Skeletal muscle tissue (tissue), 7 donors: Measurements from ENCODE around the gene CDK5R1.

DNA sequence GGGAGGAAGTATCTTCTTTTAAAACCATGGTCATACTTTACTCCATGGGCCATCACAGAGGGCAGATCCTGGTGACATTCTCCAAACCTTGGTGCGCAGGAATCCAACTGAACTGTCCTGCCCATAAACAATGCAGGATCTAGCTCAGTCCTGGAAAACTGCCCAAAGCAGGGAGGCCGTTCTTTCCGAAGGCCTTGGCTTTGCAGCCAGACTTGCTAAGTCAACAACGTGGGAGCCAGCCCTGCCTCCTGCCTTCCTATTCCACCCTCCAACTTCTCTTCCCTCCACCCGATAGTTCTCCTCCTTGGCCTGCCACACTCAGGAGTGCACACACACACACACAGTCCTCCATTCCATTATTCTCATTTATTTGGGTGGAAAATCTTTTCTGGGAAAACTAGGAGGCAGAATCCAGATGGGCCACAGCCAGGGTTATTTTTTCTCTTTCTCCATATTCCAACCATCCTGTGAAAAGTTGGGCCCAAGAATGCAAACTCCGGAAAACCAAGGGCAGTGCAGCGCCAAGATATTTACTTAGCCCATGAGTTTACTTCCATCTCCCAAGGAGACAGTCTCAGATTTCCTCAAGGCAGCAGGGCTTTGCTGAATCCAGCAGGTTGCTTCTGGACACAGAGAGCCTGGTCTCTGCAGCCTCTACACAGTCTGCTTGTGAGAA lies 15.9 kb downstream of the COPRS start:
- PRO-cap, 3 experiments, result no peak in any of the 3 experiments
- RAMPAGE, long total RNA, result no peak
- RRBS, 2 experiments, result no CpG with 5 or more reads among the region's 7 CpGs

- PRO-cap, 3 experiments, result no peak in any of the 3 experiments
- RAMPAGE, long total RNA, result no peak
- RRBS, 2 experiments, result 22 to 23% methylated on average over 20 to 25 of the region's 84 CpGs
These were observed 15.5 kb upstream of the UTP6 start for GRCh38 chr17:31916669-31917736.

DNA sequence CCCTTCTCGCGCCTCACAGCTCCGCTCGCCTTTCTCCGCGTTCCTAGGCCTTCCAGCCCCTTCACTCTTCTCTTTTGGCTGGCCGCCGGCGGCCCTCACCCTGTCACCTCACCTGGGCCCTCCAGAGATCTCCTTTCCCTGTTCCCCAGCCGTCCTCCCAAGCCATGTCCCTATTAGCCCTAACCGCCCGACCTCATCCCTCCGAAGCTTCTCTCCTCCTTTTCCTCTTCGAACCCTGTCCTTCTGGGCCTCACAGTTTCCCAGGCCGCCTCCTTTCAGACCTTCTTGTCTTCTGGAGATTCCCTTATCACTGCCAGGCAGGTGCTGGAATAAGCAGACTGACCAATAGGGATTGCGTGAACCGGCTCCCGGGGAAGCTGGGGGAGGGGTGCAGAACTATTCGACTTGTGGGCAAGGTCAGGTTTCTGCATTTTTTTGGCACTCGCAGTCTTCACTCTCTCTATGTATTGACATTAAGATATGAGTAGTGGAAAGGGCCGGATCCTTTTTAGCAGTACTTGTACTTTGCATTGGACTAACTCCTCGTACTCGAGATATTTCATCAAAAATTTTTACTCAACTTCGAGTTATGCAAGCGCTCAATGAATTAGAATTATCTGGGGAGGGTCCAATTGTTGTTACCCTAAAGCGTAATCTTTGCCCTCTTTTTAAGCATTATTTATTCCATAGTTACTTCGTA lies 681 bp downstream of the RHOT1 start:
- PRO-cap, 3 experiments, result peak in 1 of 3 experiments; most common plus-strand start position 473 of the sequence (in 1); most common minus-strand start position 294 of the sequence (in 1)
- RAMPAGE, long total RNA, result no peak
- RRBS, 2 experiments, result 1 to 2% methylated on average over 9 of the region's 27 CpGs

GRCh38 chr17:32152132-32152615 lies 9.9 kb downstream of the RHOT1 start:
- PRO-cap, 3 experiments, result no peak in any of the 3 experiments
- RAMPAGE, long total RNA, result no peak
- RRBS, 2 experiments, result no CpG with 5 or more reads among the region's 3 CpGs

DNA sequence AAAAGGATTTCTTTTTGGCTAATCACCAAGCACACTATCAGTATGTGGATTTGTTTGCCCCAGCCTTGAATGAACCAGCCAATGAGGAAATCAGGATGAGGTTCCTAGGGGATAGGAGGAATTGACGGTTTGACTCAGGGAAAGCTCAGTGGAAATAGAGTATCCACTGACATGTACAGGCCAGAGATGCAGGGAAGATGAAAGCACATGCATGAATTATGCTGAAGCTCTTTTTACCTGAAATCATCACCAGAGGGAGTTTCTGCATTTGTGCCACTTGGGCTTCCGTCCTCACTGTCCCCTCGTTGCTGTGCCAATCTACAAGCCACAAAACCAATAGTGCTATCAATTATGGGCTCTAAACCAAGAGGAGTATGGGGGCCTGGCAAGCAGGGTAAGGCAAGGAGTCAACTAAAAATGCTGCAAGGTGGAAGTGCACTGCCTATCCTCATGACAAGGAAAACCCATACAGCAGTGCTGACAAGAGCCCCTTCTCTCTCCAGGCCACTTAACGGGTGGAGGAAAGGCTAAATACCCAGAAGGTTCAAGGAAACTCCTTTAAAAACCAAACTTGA lies 919 bp downstream of the C17orf75 start:
- PRO-cap, 3 experiments, result no peak in any of the 3 experiments
- RAMPAGE, long total RNA, result no peak
- RRBS, 2 experiments, result no CpG with 5 or more reads among the region's 4 CpGs

GRCh38 chr17:32486362-32487191 lies at the start of gene CDK5R1:
CDK5R1 (plus strand) TSS chr17:32486993.
- PRO-cap, 3 experiments, result peak in 3 of 3 experiments; most common plus-strand start chr17:32486604 (in 3); most common minus-strand start chr17:32486458 (in 3)
- RAMPAGE, long total RNA, result no peak
- RRBS, 2 experiments, result 2% methylated on average over 67 to 72 of the region's 145 CpGs

DNA sequence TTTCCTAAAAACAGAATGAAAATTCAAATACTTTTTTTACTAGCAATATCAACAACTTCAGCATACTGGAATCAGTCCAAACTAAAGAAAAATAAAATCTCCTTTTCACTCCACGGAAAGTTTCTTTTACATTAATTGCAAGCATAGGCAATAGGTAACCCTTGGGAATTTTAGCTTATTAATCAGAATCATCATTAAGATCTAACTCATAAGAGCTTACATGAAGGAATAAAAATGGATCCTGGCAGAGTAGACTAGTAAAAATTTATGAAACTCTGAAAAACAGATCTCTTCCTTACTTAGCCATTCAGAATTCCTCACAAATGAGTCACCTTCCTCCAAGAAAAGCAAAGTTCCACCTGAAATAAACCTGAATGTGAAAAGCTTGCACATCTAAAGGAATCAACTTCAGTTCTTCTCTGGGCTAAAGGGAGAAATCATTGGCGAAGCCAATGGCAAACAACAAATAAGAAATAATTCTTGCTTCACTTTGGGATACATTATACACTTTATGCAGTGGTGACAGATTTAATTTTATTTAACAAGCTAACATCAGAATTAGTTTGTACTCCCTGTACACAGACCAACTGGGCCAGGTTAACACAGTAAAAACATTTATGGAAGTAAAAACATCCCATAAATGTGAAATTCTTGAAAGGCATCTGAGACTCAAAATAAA lies 22.7 kb downstream of the MYO1D start:
- PRO-cap, 3 experiments, result no peak in any of the 3 experiments
- RAMPAGE, long total RNA, result no peak
- RRBS, 2 experiments, result no CpG with 5 or more reads among the region's 2 CpGs

DNA sequence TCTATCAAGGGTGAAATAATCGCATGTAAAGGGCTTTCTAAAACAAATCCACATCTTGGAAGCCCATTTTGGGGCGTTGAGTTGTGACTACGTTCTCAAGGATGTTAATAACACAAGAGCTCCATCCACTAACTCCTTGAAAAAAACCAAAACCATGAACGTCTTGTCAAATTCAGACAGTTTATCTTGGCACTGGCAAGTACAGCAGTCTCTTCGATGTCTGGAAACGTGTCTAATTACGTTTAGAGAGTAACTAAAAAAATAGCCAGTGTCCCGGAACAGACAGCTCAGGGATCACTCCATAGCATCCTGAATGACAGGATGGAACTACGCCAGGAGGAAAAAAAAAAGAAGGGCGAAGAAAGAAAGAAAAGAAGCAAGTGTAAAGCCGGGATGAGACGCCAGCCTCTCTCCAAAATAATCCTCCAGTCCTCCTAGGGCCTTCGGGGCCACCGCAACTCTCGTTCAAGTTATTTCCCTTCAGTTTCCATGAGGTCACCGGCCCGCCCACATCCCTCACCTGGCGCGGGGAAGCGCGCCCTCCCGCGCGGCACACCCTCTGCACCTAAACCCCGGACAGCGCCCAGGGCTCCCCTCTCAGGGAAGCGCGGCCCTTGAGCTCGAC lies 877 bp downstream of the MYO1D start:
- PRO-cap, 3 experiments, result no peak in any of the 3 experiments
- RAMPAGE, long total RNA, result no peak
- RRBS, 2 experiments, result 1 to 2% methylated on average over 13 of the region's 29 CpGs

- PRO-cap, 3 experiments, result no peak in any of the 3 experiments
- RAMPAGE, long total RNA, result no peak
- RRBS, 2 experiments, result no CpG with 5 or more reads among the region's 14 CpGs
These were observed 1.2 kb downstream of the TMEM98 start for GRCh38 chr17:32928936-32929727.

DNA sequence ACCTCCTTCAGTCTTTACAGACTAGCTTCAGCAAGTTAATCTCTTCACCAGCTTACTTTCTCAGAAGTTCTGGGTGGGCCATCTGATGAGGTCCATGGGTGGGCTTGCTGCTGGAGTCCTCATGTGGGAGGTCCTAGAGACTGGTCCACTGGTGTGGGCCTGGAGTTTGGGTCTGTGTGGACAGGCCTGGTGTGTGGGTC lies 254.0 kb upstream of the CCL2 start:
- PRO-cap, 3 experiments, result no peak in any of the 3 experiments
- RAMPAGE, long total RNA, result no peak

- PRO-cap, 3 experiments, result no peak in any of the 3 experiments
- RAMPAGE, long total RNA, result no peak
- RRBS, 2 experiments, result 4 to 5% methylated on average over 12 of the region's 51 CpGs
These were observed 98.3 kb upstream of the CCL2 start for GRCh38 chr17:34156439-34157437.

DNA sequence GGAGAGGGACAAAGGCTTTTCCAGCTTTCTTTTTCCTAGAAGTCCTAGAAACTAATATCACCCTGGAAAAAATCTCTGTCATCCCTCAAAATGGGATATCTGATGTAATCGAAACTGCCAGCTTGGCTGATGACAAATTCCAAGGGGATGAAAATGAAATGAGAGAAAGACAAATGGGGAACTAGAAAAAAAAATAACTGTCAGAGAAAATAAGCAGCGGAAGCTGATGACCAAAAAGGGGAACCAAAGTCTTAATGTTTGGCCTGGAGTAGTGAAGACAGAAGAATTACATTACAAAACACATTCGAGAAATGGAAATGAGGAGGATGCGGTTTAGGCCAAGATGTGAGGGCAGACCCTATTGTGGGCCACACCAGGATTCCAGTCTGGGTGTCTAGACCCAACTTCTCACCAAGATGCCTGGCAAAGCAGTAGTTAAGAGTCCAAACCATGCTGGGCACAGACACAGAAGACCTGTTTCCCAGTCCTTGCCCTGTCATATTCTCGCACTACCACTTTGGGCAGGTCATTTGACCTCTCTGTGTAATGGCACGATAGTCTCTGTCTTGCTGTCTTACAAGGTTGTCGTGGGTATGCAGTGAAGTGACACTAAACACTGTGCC lies 12.5 kb upstream of the CCL2 start:
- PRO-cap, 3 experiments, result no peak in any of the 3 experiments
- RAMPAGE, long total RNA, result no peak
- RRBS, 2 experiments, result no CpG with 5 or more reads among the region's 7 CpGs

DNA sequence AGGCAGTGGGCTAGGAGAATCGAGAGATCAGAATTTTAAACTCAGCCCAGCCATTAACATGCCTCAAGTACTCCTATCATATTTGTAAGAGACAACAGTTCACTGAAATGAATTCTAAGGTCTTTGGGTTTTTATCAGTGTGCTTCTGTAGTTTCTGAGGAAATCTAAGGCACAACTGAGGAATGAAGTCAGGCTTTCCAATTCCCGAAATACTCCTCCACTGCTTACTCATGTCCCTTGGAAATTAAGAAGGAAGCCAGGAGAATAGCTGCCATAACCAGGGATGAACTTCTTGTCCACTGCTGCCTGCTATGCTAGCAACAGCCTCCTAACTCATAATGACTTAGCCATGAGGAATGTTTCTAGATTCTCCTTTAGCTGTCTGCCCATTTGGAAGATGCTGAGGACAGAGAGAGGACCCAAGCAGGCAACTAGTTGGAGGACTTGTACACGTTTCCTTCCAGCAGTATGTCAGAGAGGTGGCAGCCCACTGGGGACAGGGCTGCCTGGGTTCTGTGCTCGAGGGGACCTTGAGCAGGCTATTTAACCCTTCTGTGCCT lies 1.0 kb upstream of the CCL2 start:
- PRO-cap, 3 experiments, result peak in 1 of 3 experiments; most common plus-strand start position 403 of the sequence (in 1); most common minus-strand start position 285 of the sequence (in 1)
- RAMPAGE, long total RNA, result no peak
- RRBS, 2 experiments, result no CpG with 5 or more reads among the region's 4 CpGs

GRCh38 chr17:34598359-34598745 lies 19.0 kb downstream of the TMEM132E start:
- PRO-cap, 3 experiments, result no peak in any of the 3 experiments
- RAMPAGE, long total RNA, result no peak
- RRBS, 2 experiments, result no CpG with 5 or more reads among the region's 2 CpGs

GRCh38 chr17:35006777-35007446 lies 26.6 kb downstream of the LIG3 start:
- PRO-cap, 3 experiments, result no peak in any of the 3 experiments
- RAMPAGE, long total RNA, result no peak
- RRBS, 2 experiments, result no CpG with 5 or more reads among the region's 4 CpGs

- PRO-cap, 3 experiments, result no peak in any of the 3 experiments
- RAMPAGE, long total RNA, result no peak
- RRBS, 2 experiments, result no CpG with 5 or more reads among the region's 9 CpGs
These were observed 37.1 kb downstream of the LIG3 start for GRCh38 chr17:35017246-35017950.

DNA sequence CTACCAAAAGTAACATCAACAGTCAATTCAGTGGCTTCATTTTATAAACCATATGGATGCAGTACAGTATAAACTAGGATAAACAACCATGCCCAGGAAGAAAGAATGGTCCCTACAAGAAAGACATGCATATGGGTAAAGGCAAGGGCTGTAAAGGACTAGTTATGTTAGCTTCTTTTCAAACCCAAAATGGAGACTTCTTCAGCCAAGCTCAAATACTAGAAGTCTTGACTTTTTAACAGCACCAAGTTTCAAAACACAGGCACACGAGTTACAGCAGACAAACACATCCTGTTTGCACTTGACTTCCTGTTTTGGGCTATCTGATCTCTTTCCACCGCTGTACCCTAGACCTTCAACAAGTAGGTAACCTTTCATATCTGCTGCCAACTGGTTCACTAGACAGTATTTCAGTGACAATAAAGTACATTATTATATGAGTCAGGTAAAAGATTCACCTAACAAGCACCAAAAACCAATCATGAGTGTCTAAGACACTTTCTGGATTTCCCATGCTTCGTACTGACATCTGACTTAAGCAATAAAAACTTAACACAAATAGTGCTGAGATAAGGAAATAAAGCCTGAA lies 12.3 kb downstream of the RFFL start:
- PRO-cap, 3 experiments, result no peak in any of the 3 experiments
- RAMPAGE, long total RNA, result no peak
- RRBS, 2 experiments, result no CpG with 5 or more reads among the region's 3 CpGs

GRCh38 chr17:35084988-35085373 lies 21.5 kb upstream of the RFFL start:
- PRO-cap, 3 experiments, result no peak in any of the 3 experiments
- RAMPAGE, long total RNA, result no peak
- RRBS, 2 experiments, result no CpG with 5 or more reads among the region's 2 CpGs

GRCh38 chr17:35088364-35088937 lies 24.9 kb upstream of the RFFL start:
- PRO-cap, 3 experiments, result no peak in any of the 3 experiments
- RAMPAGE, long total RNA, result no peak
- RRBS, 2 experiments, result no CpG with 5 or more reads among the region's 27 CpGs

- PRO-cap, 3 experiments, result no peak in any of the 3 experiments
- RAMPAGE, long total RNA, result no peak
- RRBS, 2 experiments, result no CpG with 5 or more reads among the region's 5 CpGs
These were observed 19.3 kb upstream of the SLC35G3 start for GRCh38 chr17:35213342-35213956.